Placental pericyte (primary cell): ENCODE measurements around the genes HPCA and RNF19B.

- CAGE, long polyA plus RNA, result no peak
Observed at GRCh38 chr1:32765426-32766079, 23.9 kb downstream of the KIAA1522 start.

DNA sequence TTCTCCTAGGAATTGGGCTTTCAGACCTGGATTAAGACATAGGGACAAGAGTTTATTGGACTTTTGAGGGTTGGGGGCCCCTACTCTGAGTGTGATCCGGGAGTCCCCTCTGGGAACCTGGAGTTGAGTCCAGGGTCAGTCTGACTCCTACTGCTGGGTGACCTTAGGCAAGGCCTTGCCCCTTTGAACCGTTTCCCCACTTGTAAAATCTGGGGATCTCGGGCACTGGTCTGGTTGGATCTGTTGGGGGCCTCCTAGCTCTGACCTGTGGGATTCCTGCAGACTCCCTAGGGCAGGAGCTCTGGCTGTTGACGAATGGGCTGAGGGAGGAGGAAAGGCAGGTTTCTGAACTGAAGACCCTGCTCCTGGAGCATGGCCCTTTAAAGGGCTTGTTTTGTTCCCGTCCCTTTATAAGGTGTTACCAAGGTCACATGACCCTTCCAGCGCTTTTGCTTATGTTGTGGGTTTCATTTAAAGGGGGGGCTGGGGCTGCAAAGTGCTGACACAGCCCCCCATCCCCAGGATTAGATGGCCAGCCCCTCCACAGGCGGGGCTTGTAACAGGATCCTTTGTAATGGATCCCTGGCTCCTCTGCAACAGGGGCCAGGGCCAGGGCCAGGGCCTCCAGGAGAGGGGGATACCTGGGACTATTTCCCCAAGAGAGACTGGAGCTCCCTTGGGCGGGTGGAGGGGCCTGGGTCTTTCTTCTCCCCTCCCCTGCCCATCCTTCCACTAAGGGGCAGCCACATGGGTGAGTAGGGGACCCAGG is 24.9 kb downstream of the KIAA1522 start:
- CAGE, long polyA plus RNA, result no peak

DNA sequence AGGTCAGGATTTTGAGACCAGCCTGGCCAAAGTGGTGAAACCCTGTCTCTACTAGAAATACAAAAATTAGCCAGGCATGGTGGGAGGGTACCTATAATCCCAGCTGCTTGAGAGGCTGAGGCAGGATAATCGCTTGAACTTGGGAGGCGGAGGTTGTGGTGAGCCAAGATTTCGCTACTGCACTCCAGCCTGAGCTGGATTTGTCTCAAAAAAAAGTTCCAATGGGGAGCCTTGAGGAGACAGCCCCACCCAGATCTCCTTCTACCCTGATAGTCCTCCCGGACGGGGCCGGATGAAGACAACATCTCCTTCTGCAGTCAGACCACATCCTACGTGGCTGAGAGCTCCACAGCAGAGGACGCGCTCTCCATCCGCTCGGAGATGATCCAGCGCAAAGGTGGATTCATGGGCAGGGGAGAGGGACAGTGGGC is 26.8 kb downstream of the KIAA1522 start:
- CAGE, long polyA plus RNA, result no peak

DNA sequence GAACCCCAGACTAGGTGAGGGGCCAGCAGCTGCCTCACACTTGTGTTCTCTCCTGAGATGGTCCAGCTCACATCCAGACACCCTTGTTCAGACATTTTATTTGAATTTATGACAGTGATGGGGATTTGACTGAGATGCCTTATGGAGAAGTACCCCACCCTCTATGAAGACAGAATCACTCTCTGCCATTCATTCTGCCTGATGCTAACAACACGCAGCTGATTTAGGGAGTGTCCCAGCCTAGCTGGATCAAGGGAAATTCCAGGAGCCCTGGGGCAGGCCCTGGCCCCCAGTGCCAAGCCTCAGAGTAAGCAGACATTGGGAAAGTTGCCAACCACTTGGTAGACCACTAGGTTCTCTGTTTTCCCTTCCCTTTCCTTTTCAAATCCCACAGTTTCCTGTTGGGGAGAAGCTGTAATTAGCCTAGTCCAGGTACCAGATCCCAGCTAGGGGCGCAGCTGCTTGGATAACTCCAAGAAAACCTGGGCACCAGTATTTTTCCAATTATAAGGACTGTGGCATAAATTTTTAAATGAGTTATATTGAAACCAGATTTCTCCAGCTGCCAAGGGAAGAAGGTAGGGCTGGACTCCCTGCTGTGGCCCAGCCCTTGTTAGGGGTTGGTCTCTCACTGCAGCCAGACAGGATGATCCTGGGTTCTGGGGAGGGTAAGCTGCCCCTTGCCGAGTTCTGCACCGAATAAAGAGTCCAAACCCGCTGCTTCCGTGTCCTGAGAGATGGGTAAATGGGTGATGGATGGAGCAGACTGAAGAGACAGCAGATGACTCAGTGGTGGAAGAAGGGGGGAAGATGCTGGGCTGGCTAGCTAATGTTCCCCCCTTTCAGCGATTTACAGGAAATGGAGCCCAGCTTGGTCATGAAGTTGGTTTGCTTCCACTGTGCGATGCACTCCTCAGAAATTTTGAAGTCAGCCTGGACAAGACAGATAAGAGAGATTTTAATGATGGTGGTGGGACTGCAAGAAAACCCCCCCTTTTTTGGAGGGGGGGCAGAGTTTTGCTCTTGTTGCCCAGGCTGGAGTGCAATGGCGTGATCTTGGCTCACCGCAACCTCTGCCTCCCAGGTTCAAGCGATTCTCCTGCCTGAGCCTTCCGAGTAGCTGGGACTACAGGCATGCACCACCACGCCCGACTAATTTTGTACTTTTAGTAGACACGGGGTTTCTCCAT is 33.9 kb downstream of the KIAA1522 start:
- CAGE, long polyA plus RNA, result no peak

- CAGE, long polyA plus RNA, result no peak
Observed at GRCh38 chr1:32885471-32886957, at the start of gene HPCA. Gene HPCA (plus strand): TSS chr1:32886491.

DNA sequence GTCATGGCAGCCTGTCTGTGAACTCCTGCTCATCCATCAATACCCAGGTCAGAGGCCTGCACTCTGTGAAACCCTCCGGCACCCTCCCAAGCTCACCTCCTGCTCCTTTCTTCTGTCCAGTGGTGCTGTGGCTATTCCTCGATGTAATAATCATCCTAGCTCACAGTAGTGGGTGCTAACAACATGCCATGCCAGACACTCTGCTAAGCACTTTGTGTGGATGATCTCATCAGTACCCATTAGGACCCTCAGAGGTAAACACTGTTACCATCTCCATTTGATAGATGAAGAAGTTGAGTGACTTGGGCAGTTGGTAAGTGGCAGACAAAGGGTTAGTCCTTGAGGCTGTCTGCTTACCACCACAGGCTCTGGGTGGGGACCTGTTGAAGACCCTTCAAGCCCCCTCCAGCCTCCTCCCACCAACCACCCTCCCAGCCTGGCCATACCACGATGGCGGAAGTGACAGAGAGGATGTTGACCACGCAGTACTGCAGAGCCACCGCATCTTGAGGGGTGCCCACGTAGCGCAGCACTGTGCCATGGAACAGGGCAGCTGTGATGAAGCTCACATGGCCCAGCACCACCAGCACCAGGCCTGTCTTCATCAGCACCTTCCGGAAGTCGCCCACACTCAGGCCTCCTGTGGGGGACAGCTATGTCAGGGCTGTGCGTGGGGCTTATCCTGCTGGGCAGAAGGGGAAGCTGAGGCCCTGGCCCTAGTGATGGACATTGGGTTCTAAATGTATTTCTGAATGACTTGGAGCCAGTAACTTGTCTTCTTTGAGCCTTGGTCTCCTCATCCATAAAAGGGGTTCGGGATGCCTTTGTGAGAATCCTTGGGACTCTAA is 3.3 kb downstream of the TMEM54 start:
- CAGE, long polyA plus RNA, result no peak

GRCh38 chr1:32899927-32900387 is 1.2 kb downstream of the TMEM54 start:
- CAGE, long polyA plus RNA, result no peak

DNA sequence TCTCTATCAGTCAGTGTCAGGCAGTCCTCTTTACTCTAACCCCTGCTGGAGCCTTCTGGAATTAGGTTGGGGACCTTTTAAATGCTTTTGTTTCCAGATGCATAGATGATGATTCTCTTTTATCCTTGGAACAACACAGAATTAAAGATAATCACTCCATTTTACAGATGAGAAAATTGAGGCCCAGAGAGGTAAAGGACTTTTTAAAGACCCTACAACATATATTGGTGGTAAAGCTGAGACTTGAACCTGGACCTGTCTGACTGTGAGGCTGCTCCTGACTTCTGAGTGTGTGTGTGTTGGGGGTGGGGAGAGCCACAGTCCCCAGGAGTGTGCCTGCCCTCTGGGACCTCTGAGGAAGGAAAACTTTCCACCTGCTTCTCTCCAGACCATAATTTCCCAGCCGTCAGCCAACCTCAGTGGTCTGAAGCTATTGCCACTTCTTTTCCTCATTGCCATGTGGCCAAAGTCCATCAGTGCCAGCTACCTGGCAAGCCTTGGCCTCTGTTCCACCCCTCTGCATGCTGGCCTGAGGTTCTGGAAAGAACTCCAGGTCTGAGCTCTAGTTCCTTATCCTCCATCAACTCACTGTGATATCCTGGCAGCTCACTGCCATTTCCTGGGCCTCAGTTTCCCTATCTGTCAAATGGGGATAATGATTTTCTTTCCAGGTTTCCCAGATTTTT is 3.2 kb upstream of the TMEM54 start:
- CAGE, long polyA plus RNA, result no peak

- CAGE, long polyA plus RNA, result no peak
Observed at GRCh38 chr1:32964457-32965292, at the start of gene RNF19B. Gene RNF19B (minus strand): TSS chr1:32964809.

GRCh38 chr1:32992983-32993581 is 28.5 kb upstream of the RNF19B start:
- CAGE, long polyA plus RNA, result no peak

DNA sequence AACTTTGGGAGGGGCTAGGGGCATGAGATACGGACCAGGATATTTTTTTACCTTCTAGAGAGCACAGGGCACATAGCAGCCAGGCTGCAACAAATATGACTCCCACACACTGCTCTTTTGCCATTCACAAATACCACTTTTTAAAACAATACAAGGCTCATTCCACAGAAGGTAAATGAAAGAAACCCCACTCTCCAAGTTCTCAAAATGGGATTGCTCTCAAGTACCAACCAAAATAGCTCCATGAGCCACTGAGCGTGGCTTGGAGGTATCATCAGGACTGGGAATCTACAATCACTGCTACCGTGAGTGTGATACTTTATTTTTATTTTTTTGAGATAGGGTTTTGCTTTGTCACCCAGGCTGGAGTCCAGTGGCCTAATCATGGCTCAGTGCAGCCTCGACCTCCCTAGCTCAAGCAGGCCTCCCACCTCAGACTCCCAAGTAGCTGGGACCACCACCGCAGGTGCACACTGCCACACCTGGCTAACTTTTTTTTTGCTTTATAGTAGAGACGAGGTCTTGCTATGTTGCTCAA is 19.2 kb downstream of the AK2 start:
- CAGE, long polyA plus RNA, result no peak

DNA sequence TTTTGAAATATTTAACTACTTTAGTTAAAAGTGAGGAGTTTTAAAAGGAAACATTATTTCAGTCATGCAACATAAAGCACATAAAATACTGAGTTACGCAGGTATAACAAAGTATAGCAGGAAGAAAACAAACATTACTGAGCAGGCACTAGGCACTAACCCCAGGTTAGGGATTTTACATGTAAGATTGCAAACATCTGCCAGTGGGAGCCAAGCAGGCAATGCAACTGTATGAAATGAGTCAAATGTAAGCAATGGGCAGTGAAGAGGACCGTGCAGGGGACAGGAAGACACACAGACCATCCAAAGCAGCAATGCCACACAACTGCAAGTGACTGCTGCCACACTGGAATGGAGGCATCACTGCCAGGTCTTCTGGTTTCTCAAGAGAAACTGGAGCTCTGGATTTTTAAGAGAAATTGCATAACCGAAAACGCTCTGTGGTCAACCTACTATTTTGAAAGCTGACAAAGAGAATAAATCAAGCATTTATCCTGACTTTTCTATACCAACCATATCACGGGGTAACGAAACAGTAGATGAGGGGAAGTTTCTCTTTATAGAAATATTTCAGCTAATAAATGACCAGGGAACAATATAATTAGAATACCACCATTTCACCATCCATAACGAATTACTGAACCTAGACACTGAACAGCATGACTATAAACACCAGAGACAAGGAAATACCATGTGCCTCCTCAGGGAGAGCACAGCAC is 4.6 kb downstream of the AK2 start:
- CAGE, long polyA plus RNA, result no peak

DNA sequence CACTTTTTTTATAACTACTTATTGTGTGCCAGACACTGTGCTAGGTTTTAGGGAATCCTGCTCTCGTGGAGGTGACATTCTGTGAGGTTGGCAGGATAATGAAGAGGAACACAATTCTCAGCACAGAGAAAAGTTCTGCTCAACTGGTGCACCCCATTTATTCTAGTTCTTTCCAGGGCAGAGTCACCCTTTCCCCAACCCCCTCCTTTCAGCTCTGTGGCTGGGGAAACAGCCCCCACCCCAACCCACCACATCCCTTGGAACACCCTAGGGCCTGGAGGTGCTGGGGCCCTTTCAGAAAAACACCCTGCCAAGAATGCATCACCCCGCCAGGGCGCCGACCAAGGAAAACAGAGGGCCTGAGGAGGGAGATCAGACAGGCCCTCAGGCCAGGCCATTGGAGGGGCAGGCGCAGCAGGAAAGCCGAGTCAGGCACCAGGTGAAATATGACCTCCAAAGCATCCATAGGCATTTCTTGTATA is 18.4 kb downstream of the TRIM62 start:
- CAGE, long polyA plus RNA, result no peak

DNA sequence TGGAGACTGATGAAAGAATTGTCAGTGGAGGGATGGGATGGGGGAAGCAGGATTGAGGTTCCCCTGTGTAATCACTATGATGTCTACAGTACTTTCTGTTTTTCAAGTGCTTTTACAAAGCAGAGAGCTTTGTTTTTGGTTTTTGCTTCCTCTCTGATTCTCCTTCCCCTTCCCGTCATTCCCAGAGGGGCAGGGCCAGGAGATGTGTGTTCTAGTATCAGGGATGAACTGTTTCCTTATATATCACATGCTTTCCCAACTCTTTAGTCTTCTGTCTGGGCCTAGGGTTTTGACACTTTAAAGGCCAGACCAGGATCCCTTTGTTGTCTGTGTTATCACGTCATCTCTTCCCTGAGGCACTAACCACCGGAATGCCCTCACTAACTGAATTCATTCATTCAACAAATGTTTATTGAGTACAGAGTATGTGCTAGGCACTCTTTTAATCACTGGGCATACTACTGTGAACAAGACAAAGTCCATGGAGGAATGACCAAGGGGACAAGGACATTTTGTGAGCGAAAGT is 12.2 kb upstream of the ZNF362 start:
- CAGE, long polyA plus RNA, result no peak

- CAGE, long polyA plus RNA, result no peak
Observed at GRCh38 chr1:33269171-33269697, 12.9 kb downstream of the ZNF362 start.

DNA sequence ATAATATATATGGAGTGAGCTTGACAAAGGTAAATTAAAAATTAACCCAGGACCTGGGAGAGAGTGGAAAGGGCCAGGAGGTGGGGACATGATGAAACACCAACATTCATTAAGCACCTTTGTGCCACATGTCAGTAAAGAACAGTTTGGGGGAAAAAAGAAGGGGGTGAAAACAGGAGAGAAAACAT is 26.4 kb upstream of the A3GALT2 start:
- CAGE, long polyA plus RNA, result no peak

GRCh38 chr1:34762334-34763292 is 3.1 kb downstream of the GJB4 start:
- CAGE, long polyA plus RNA, result no peak

DNA sequence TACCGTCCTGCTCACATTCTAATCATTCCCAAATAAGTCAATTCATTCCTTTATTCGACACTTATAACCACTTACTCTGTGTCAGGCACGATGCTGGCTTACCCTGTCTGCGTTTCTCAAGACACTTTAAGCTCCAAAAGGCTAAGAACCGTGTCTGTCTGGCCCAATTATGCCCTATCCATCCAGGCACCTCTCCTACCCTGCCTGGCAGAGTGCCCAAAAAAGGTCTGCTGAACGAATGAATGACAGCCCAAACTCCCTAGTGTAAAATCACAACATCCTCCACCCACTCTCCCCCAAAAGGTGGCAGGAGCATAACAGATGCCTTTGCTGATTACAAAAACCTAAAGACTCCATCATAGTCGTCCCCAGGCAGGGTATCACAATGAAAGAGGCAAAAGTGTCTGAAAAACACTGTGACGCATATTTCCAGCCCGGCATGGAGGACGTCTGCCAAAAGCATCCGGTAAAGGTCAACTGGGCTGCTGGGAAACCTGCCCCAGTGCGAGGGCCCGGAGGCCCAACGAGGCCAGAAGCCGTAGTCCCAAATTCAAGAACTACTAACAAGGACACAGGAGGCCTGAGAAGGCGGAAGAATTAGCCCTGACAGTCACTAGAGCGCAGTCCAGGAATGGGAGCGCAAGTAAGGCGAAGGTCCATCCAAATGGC is 677 bp downstream of the SMIM12 start:
- CAGE, long polyA plus RNA, result no peak

DNA sequence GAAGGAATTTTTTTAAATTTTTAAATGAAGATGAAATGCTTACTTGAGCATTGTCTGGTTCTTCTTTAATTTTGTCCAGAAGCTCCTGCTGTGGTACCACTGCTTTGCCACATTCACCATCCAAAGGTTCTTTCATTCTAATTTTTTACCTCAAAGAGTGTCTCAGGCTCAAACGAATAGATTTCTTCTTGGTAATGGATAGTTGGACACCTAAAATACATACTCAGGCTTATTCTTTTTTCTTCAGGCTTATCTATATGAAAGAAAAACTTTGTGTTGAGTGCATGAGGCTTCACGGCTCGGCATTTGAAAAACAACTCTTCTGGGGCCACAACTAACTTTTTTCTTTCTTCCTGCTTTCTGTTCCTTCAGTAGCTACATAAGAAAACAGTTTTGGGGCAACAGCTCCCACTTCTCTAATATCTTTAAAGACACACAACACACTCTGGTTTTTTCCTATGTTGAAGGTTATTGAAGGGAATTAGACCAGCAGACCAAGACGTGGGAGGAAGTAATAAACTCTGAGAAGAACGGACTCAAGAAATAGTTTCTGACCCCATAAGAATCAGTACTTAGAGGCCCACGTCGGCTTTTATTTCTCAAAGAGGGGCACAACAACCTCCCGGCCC is 1.1 kb downstream of the ZMYM6 start:
- CAGE, long polyA plus RNA, result no peak

- CAGE, long polyA plus RNA, result no peak
Observed at GRCh38 chr1:35180248-35180673, 12.7 kb downstream of the SFPQ start.